Thoracic aorta endothelial cell (primary cell): ENCODE measurements around a stretch of chr7.

DNA sequence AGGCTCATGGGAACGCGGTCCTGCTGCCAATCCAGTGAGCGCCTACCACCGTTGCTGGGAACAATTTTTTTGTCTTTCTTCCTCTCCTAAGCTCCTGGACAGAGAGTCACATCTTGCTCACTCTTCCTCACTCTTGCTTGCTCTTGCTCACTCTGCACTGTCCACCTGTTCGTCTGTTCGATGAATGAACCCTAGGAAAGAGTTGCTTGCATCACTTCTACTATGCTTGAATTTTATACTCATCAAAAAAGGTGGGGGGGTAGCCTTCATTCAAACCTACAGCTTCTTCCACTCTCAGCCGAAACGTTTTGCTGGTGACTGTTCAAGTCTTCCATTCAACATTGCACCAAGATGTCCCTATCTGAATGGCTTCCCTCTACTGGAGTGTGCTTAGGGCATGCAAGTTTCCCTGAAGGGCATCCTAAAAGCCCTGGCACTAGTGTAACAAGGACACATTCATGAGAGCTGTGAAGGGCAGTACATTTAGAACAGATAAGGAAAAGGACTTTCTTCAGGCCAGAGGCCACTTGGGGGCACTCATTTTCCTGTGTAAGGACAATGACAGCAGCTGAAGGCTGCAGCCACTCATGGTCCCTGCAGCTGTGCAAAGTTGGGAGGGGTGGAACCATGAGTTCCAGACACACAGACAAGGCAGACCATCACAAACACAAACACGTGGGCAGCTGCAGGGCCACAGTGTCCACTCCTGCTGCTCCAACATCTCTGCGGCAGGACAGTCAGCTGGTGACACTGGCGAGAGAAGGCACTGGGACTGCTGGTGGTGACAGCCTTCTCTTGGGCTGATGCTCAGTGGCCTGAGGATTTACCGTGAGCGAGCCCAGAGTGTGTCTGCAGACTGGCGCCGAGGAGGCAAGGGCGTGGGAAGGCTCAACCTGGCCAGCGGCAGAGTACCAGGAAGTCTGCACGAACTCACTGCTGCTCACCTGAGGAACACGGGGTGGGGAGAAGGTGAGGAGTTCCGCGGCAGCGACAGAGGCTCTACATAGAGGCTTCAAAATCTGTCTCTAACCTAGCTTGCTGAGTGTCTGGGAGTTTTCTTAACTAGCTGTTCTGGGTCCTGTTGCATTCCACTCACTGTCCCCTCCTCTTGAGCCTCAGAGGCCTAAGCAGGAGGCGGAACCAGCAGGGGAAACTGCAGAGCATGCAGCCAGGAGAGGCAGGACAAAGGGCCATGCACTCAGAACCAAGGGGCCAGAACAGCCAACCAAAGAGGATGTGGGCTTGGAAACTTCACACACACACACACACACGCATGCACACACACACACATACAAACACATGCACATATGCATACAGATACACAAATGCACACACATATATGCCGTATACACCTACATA is 76.3 kb upstream of the DDC start:
- CAGE, long polyA plus RNA: no peak

- CAGE, long polyA plus RNA: no peak
These were observed 76.4 kb downstream of the GRB10 start for GRCh38 chr7:50706259-50706752.

DNA sequence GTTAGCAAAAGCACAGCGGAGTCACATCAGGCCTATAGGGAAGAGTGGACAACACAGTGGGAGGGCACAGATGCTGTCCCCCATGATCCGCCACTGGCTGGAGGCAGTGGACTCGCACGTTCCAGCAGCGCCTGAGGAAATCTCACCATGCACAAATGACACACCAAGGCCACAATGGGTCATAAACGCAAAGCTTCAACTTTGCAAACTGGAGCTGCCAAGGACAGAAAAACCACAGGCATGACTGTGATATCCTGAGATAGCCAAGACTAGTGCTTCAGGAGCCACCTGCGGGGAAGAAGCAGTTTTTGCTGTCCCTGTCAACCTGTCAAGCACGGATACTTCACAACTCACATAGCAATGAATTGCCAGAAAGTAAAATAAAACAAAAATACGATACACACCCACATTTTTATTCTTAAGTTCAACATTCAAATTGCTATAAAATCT is 58.7 kb downstream of the GRB10 start:
- CAGE, long polyA plus RNA: no peak

DNA sequence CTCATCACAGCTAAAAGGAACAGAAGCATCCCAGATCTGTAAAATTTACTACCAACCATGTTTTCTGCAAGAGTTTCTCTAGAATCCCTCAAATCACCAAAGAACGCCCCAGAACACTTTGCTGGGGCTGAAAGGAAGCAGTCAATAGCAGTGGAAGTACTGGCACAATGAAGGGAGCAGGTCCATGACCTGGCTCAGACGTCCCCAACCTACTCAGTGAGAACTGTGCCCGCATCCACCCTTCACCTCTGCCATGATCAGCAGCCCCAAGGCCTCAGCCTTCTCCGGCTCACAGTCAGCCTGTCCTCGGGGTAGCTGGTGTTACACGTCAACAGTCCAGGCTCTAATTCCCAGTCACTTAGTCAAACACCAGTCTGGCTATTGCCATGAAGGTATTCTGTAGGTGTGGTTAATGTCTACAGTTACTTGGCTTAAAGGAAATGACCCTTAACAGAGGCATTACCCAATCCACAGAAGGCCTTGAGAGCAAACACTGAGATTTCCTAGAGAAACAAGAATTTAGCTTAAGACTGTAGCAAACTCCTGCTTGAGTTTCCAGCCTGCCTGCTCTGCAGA is 49.2 kb downstream of the GRB10 start:
- CAGE, long polyA plus RNA: no peak

DNA sequence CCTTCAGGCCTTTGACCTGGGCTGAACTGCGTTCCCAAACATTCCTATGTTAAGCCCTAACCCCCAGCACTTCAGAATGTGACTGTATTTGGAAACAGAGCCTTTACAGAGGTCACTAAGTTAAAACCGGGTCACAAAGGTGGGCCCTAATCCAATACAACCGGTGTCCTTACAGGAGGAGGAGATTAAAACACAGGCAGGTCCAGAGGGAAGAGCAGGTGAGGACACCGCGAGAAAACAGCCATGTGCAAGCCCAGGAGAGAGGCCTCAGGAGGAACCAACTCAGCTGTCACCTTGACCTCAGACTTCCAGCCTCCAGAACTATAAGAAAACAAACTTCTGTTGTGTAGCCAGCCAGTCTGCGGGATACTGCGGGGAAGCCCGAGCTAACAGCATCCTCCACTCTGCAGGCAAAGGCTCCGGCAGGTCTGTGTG is 27.9 kb downstream of the GRB10 start:
- CAGE, long polyA plus RNA: no peak

- CAGE, long polyA plus RNA: no peak
These were observed 56.4 kb upstream of the GRB10 start for GRCh38 chr7:50839010-50839616.

GRCh38 chr7:50970070-50970570 is 187.4 kb upstream of the GRB10 start:
- CAGE, long polyA plus RNA: no peak

GRCh38 chr7:51241796-51242143 is 74.8 kb downstream of the COBL start:
- CAGE, long polyA plus RNA: no peak

DNA sequence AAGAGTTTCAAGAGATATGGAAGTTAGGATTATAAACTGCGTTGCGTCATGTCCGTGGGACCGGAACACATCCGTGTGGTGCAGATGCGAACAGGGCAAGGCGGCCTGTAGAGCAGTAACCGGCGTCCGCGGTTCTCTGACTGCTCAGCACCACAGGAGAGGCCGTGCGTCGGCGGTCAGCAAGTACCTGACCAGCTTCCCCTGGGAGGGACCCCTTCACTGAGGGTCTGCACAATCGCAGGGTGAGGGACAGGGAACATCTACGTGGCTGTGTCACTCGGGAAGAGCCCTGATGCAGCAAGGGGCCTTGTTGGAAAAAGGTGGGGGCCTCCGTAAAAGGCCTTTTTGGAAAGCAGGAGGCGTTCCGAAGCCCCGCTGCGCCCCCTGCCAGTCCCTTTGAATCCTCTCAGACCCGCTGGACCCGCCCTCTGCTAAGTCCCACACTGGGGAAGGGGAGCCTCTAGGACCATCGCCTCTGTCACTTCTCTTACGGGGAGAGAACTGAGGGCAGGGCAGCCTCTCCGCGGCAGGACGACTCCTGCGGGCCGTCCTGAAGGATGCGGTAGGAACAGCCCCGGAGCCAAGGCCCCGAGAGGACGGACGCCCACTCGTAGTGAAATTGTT is 771.6 kb upstream of the COBL start:
- CAGE, long polyA plus RNA: no peak

DNA sequence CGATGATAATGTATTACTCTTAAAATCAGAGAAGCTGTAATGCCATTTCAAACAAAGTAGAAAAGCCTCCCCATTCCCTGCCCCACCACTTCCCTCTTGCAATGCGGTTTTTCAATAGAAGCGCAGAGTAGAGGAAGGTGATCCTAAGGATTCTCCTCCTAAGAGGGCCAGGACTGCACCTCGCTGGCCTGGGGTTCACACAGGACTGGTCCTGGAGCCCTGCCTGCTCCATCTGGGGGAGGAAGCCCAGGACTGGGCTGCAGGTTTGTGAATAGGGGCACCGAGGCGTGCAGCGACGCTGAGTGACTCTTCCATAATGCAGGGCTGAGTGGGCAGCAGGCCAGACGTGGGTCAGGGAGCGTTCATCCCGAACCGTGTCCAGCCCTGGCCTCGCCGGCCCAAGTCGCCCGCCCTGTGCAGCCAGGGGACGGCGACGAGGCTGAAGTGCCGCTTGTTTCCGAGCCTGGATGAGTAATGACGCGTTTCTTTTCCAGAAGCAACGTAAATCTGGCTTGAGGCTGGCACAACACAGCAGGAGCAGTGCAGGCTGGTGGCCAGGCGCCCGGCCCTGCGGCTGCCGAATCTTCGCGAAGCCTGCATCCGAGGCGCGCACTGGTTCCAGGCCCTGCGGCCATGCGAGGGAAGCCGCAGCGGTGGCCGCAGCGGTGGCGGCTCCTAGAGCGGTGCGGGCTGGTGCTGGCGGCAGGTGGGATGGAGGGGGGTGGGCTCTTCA is 73.9 kb upstream of the SEC61G start:
- CAGE, long polyA plus RNA: no peak

GRCh38 chr7:55066331-55067248 is 47.8 kb downstream of the EGFR start:
- CAGE, long polyA plus RNA: no peak

- CAGE, long polyA plus RNA: no peak
These were observed 111.0 kb downstream of the EGFR start for GRCh38 chr7:55129613-55130388.

DNA sequence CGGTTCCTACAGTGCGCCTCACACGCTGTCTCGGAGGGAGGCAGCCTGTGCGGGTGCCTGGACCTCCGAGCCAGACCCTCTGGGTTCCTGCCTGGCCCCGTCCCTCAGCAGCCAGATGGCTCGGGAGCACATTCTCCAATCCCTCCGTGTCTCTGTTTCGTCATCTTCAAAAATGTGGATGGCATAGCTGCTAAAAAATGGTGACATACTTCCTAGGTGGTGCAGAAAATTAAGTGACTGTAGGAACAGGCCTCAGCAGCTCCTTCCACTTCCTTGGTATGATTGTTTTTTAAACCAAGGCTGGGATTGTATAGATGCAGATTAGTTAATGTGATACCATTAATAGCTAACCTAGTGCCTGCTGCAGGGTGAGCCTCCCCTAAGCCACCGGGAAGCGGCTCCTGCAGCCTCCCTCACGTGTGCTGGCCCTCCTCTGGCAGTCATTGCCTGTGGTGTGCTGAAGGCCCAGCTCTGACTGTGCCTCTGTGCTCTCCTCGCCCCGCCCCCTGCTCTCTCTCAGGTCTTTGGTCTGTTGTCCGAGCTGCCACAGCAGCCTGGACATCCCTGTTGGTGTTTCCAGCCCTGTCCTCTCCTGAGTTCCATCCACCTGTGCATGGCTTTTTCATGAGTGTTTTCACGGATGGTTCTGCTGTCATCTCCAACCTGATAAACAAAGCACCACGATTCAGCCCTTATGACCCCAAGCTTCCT is 126.0 kb downstream of the EGFR start:
- CAGE, long polyA plus RNA: no peak

DNA sequence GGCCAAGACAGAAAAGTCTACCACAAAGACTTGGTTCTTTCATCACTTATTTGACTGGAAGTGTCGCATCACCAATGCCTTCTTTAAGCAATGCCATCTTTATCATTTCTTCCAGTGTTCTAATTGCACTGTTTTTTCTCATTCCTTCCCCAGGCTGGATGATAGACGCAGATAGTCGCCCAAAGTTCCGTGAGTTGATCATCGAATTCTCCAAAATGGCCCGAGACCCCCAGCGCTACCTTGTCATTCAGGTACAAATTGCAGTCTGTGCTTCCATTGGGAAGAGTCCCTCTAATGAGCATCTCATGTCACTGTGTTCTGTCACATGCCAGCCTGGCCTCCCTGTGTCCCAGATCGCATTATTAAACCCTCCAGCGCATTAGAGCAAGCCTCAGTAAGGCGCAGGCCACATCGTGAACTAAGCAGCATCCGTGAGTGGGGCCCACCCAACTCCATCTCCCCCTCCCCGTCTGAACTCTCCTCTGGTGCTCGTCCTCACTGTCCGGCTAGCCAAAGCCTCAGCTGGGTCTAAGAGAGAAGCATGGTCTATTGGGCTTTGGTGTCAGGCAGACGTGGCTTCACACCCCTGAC is 164.9 kb upstream of the LANCL2 start:
- CAGE, long polyA plus RNA: no peak

- CAGE, long polyA plus RNA: no peak
These were observed 47.5 kb downstream of the VOPP1 start for GRCh38 chr7:55524773-55525306.

- CAGE, long polyA plus RNA: no peak
These were observed 45.5 kb downstream of the VOPP1 start for GRCh38 chr7:55526622-55527285.

DNA sequence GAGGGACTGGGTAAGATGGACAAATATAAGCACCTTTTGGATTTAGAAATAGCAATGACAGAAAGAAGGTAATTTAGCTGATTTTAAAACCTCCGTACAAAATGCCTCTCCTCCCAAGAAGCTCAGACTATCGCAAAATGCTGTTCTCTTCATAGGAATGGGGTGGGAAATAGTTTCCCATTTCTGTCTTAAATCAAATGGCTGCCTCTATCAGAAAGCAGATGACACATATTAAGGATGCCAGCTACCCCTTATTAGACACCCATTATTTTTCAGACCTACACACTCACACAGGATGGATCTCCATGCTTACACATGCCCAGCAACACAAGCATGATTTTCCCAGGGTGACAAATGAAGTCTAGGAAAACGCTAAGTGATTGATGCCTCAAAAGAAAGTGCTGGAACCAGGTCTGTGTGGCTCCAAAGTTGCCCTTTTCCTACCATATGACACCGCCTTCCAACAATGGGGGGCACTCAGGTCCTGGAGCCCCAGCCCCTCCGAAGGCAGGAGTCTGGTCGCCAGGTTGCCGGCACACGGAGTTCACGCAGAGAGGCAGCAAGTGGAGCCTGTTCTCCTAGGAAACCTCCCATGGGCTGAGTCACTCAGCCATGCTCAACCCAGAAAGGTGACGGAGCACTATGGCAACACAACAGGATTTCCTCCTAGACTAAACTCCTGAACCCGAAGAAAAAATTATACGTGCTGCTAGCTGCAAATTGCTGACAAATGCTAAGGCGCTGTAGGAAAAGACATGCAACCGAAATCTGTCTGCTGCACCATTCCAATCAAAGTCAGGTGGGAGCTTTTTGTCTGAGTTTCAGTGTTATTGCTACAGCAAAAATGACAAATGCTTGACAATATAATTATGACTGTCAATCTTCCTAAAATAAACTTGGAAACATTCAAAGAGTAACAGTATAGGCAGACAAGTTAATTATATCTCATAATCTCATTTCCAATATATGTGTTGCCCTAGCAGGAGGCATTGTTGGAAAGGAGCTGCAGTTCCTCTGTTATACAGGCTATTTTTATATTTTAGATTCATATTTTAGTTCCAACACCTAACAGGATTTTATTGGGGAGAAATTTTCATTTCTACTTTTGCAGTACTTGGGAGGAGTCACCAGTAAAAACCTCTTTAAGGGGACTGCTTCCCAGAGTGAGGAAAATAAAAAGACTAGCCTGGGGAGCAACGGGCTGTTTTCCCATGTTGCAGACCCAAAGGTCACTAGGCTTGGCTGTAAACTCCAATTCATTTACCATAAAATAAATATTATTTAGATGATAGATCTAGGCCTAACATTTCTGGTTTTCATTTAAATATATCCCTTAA is 19.6 kb downstream of the VOPP1 start:
- CAGE, long polyA plus RNA: no peak

DNA sequence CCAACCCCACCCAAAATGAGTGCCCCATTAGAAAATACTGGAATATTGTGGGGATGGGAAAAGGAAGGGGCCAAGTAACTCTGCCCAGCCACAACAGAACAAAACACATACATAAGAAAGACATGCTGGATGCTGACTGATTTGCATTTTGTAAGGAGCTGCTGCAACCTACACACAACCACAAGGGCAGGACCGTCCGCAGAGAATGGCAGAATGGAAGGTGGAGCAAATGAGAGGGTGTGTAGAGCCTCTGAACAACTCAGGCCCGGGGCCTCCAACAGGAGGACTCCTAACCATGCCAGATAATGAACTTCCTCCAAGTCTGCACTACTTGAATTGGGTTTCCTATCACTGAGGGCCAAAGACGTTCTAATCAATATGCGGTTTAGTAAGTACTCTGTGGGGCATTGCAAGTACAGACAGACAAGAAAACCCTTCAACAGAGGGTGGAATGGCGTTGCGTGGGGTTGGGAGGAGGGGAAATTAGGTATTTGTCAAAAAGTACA is 14.7 kb downstream of the VOPP1 start:
- CAGE, long polyA plus RNA: no peak

DNA sequence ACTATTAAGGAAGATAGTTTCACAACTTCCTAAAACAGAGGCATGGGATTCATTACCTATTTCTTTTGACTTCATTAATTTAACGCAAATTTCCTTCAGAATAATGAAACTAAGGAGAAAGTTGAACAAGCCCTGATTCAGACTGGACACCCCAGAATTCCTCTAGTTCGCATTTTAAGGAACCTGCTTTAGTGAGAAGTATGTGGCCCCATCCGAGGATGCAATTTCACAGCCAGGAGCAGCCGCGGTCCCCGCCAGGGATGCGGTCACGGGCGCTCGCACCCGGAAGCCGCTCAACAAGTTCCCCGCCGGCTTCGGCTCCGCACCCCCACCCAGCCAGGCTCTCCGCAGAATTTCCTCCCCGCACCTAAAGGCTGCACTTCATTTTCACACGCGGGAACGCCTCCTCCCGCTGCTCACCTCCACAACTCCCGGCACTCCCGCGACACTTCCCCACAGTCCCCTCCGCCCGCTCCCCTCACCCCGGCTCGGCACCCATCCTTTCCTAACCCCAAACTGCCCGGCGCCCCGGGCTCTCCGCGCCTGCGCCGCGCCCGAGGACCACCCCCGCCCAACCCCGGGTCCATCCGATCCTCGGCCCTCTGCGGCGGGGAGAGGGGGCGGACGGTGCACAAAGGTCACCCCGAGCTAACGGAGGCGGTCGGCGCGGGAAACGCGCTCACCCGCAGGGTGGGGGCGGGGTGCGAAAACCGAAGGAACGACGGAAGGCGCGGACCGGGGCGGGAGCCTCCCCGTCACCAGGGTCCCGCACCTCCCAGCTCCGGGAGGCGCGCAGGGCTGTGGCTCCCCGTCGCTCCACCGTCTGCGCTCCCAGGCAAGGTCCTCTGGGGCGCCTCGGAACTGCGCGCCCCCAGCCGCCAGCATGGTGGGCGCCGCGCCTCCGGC is 707 bp downstream of the VOPP1 start:
- CAGE, long polyA plus RNA: no peak

- CAGE, long polyA plus RNA: no peak
These were observed 924 bp upstream of the VOPP1 start for GRCh38 chr7:55573276-55573576.